ENCODE results near the genes ZPLD1, CBLB and CD47.

DNA sequence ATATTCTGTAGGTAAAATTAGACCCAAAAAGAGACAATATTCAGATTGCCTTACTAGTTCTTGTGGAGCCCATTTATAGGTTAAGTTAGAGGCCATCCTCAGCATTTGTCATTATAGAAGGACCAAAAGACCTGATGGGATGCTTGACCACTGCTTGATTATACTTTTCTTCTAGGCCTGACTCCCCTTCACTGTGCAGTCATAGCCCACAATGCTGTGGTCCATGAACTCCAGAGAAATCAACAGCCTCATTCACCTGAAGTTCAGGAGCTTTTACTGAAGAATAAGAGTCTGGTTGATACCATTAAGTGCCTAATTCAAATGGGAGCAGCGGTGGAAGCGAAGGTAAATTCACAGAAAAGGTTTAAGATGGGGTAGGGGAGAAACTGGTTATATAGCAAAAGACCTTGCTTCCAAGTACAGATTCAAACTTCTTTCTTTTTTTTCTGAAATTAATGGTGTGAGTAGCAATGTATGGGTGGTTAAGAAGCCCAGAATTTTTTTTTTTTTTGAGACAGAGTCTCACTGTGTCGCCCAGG, 6.3 kb downstream of the NFKBIZ start:
- PRO-cap, 2 experiments = no peak in any of the 2 experiments
- RAMPAGE, long total RNA, 4 experiments = no peak in any of the 4 experiments

DNA sequence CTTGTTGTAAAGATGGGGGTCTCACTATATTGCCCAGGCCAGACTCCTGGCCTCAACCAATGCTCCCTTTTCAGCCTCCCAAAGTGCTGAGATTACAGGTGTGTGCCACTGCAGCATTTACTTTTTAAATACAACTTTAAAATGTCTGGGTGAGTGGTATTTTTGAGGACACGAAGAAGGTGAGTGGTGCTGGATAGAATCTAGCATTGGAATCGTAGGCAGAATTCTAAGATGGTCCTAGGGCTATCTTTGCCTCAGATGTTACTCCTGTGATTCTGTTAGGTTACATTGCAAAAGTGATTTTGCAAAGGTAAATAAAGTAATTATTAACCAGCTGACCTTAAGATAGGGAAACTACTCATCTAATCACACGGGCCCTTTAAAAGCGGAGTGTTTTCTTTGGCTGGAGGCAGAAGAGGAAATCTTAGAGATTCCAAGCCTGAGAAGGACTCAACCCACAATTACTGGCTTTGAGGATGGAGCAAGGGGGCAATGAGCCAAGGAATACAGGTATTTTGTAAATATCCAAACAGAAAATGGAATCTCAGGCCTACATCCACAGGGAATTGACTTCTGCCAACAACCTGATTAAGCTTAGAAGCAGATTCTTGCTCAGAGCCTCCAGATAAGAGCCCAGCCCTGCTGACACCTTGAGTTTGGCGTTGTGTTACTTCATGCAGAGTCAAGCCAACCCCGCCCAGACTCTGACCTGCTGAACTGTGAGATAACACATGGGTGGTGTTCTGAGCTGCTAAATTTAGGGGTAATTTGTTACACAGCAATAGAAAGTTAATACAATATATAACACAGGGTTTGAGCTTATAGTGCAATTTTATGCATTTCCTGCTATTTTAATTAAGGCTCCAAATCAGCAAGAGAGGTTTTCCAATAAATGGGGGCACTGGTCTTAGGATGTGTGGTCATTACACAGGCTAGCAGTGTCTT, 19.2 kb downstream of the NFKBIZ start:
- PRO-cap, 2 experiments = peak in 1 of 2 experiments; most common minus-strand start position 661 of the sequence (in 1)
- RAMPAGE, long total RNA, 4 experiments = no peak in any of the 4 experiments

DNA sequence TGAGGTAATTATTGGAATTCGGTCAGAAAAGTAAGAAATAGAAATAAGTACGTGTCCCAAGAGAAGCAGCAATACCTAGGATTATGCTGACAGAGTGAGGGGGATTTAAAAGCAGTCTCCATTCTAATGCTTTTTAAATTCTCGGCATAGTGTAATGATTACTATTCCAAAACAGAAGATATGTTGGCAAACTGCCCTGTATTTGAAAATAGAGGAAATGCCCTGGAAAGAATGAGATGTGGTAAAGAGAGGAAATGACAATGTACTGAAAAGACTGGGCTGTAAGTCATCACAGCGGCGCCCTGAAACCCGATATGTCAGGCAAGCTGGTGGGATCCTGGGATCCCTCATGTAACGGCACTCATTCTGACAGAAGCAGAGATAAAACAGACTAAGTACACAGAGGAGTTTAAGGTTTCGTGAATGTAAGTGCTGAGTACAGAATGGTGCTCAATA, 91.2 kb downstream of the NFKBIZ start:
- PRO-cap, 2 experiments = no peak in any of the 2 experiments
- RAMPAGE, long total RNA, 4 experiments = no peak in any of the 4 experiments

DNA sequence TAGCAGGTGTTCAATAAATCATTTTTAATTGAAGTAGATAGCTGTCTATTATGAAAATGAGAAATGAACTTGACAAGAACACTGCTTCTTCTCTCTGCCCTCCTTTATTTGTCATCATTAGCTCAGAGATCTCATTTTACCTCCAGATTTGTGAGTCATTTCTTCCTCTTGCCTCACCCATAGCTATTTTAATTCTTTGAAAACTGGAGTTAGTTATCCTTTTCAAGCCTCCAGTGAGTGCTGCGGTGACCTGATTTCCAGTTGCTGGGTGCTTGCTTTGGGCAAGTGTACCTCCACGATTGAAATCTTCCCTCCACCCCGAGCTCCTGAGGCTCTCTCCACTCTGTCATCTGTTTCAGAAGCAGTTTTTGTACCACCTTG, 114.6 kb downstream of the NFKBIZ start:
- PRO-cap, 2 experiments = no peak in any of the 2 experiments
- RAMPAGE, long total RNA, 4 experiments = no peak in any of the 4 experiments

DNA sequence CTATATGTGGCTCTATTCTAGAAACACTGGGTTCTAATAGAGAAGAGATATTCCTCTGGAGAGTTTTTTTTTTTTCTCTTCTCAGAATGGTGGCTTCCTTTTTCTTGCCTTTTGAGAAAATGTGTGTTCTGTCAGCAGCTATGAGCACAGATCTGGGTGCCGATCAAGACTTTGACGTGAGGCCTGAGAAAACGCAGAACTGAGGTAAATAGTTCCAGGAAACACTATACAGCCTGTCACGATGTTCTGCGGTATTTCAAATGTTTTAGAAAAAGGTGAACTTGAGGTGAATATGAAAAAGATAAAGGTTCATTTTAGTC, 264.9 kb downstream of the NFKBIZ start:
- PRO-cap, 2 experiments = no peak in any of the 2 experiments
- RAMPAGE, long total RNA, 4 experiments = no peak in any of the 4 experiments

DNA sequence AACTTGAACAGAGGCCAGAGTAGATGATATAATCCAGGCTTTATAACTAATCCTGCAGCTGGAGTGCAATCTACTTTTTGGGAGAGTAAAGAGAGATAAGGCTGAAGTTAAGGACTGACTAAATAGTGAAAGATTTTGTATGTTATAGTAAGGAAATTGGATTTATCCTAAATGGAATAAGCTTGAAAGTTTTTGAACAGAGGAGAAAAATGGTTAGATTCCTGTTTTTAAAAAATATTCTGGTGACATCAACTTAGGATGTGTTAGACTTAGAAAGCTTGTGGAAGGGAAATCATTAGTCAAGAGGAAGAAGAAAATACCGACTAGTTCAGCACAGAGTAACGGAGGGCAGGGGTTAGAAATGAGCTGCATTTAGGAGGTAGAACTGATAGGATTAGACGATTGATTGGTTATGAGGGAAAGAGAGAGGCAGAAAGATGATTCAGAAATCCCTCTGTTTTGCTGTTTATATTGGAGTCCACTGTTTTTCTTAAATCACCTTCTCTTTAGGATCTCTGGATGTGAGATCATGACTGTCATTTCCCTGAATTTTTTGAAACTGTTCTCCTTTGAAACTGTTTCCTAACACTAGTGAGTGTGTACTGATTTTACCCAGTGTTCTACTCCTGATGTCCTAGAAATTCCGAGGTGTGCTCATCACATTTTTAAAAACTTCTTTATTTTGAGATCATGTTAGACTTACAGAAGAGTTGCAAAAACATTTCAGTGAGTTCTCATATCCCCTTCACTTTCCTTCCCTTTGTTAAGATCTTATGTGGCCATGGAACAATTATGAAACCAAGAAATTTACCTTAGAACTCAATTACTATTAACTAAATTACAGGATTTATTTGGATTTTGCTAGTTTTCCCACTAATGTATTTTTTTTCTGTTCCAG, 292.4 kb downstream of the NFKBIZ start:
- PRO-cap, 2 experiments = no peak in any of the 2 experiments
- RAMPAGE, long total RNA, 4 experiments = no peak in any of the 4 experiments

DNA sequence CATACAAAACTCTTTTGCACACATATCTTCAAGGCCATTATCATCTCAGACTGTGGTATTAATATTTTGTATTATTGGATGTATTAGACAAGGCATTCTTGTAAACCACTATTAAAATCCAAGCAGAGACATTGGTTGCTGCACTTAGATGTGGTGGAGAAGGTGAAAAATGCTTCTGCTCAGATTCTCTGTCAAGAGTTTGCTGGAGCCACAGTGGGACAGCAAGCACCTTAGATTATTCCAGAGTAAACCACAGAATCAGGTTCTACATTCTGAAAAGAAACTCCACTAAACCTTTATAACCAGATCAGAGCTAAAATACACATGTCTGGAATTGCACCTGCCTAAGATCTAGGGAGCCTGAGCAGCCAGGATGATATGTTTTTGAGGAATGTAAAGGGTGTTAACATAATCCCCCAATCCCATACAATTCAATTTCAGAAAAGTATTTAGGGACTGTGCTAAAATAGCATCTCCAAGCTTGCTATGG, at the start of gene ZPLD1:
TSS of gene ZPLD1 (plus strand) at position 395 of the 490 bp plus-strand sequence.
- PRO-cap, 2 experiments = no peak in any of the 2 experiments
- RAMPAGE, long total RNA, 4 experiments = no peak in any of the 4 experiments

- PRO-cap, 2 experiments = no peak in any of the 2 experiments
- RAMPAGE, long total RNA, 4 experiments = no peak in any of the 4 experiments
Observed at GRCh38 chr3:103729650-103730103, 1294.9 kb downstream of the ZPLD1 start.

DNA sequence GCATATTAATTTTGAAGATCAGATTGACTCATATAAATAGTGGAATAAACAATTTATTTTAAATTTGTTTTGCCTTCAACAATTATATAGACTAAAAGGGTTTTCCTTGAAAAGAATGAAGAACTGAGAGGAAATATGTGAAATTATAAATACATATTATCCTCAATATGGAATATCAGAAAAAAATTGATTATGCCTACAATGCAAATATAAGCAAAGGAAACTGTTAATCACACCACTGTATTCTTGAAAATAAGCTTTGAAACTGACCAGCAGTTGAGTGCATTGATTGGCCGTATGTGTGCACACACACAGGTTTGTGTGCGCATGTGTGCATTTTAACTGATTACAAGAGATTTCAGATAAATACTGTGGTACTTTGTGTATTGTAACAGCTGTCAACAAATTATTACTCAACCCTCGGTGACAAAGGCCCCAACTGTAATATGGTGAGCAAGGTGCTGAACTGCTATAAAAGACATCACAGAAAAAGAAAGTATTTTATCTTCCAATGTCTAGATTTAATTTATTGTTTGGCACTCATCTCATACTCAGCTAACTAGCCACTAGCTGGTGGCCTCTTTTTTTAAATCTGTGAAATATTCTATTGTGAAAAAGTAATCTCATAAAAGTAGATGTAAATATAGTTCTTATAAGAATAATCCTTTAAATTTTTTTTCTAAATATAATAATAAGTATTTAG, 1238.9 kb upstream of the ALCAM start:
- PRO-cap, 2 experiments = no peak in any of the 2 experiments
- RAMPAGE, long total RNA, 4 experiments = no peak in any of the 4 experiments

DNA sequence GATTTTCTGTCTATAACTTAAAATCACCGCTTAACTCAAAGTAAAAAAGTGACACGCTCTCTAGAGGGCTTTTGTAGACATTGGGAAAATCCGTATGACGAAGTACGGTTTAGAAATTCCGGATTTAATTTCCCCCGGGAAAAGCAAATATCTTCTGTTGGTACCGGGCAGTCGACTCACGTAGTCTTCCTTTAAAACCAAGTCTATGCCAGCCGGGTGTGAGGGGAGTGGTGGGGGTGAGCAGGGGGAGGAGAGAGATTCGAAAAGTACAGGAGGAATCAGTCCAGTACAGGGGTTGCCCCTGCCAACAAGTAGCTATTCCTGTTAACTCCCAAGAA, 771 bp upstream of the ALCAM start:
- PRO-cap, 2 experiments = peak in 1 of 2 experiments; most common plus-strand start position 254 of the sequence (in 1); most common minus-strand start position 178 of the sequence (in 1)
- RAMPAGE, long total RNA, 4 experiments = no peak in any of the 4 experiments

- PRO-cap, 2 experiments = peak in 1 of 2 experiments; most common plus-strand start chr3:105369620 (in 1); most common minus-strand start chr3:105369587 (in 1)
- RAMPAGE, long total RNA, 4 experiments = no peak in any of the 4 experiments
Observed at GRCh38 chr3:105369493-105369820, 2.7 kb downstream of the ALCAM start.

DNA sequence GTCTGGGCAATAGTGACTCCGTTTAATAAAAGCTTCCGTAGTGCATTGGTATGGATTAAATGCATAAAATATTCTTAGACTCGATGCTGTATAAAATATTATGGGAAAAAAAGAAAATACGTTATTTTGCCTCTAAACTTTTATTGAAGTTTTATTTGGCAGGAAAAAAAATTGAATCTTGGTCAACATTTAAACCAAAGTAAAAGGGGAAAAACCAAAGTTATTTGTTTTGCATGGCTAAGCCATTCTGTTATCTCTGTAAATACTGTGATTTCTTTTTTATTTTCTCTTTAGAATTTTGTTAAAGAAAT, 209.3 kb downstream of the ALCAM start:
- PRO-cap, 2 experiments = no peak in any of the 2 experiments
- RAMPAGE, long total RNA, 4 experiments = no peak in any of the 4 experiments

- PRO-cap, 2 experiments = no peak in any of the 2 experiments
- RAMPAGE, long total RNA, 4 experiments = start-site peak on the minus strand in 1 of 4 experiments, at chr3:105836799-105837242 at its widest, 5 to 8 reads per replicate
Observed at GRCh38 chr3:105836504-105837688, 31.9 kb downstream of the CBLB start.

DNA sequence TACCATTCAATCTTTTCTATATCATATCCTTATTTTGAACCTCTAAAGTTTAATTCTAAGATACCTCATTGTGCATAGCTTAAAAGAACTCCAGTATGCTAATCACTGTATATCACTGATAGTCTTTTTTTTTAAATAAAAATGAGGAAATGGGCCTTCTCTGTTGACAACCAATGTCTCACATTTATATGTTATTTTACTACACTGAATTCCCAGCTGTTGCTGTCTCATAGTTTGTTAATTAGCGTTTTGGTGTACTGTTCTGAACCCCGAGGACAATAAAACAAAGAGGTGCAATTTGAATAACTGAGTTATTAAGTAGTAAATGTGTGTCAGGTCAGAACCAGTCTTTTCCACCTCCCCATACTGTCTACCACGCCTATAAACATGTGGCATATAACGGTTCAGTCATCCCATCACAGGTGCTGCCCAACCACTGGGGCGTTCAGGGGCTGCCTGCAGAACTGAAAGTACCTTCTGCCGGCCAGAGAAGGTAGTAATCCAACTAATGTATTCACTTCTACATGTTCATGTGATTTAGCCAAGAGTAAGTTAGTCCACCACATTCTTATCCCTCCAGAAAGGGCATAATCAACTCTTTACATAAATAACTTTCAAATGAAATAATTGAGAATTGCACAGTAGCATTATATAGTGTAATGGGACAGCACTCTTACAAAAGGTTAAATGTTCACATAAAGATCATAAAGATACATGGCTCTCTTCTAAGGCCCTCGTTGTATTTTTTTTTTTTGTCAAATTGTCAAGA, 14.8 kb downstream of the CBLB start:
- PRO-cap, 2 experiments = no peak in any of the 2 experiments
- RAMPAGE, long total RNA, 4 experiments = no peak in any of the 4 experiments

GRCh38 chr3:105868673-105869337, at the start of gene CBLB:
CBLB (minus strand) TSS chr3:105869012.
- PRO-cap, 2 experiments = peak in 2 of 2 experiments; most common plus-strand start chr3:105869184 (in 1); most common minus-strand start chr3:105868954 (in 2)
- RAMPAGE, long total RNA, 4 experiments = start-site peak on the plus strand in 1 of 4 experiments, at chr3:105869149-105869186 at its widest, 14 reads per replicate; start-site peak on the minus strand in 4 of 4 experiments, at chr3:105868385-105869028 at its widest, 142 to 2,992 reads per replicate

DNA sequence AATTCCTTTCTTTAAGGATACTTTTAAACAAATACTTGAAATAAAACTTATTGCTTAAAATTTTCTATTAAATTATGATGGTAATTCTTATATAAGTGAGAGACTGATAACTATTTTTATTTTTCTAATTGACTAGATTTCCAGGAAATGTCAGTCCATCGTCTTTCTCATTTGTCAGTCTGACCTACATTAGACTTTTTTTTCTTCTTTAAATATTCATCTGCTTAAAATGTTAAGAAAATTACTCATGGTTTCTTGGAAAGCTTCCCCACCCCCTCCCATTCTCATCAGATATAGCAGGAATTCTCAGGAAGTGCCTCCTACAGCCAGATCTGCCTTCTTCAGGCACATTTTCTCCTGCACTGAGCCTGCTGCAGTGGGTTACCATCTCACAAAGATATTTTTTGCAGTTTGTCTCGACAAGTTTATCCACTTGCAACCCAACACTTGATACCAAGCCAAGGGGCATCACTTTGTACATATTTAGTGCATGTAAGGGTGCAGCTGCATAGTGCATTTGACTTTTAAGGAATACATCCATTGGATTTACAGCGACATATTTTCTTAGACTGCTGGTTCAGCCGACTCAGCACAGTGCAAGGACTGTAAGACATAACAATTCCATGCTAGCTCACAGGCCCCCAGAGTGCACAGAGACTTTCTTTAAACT, 262.0 kb upstream of the CBLB start:
- PRO-cap, 2 experiments = no peak in any of the 2 experiments
- RAMPAGE, long total RNA, 4 experiments = no peak in any of the 4 experiments

- PRO-cap, 2 experiments = no peak in any of the 2 experiments
- RAMPAGE, long total RNA, 4 experiments = no peak in any of the 4 experiments
Observed at GRCh38 chr3:107559211-107559684, 36.5 kb downstream of the BBX start.

DNA sequence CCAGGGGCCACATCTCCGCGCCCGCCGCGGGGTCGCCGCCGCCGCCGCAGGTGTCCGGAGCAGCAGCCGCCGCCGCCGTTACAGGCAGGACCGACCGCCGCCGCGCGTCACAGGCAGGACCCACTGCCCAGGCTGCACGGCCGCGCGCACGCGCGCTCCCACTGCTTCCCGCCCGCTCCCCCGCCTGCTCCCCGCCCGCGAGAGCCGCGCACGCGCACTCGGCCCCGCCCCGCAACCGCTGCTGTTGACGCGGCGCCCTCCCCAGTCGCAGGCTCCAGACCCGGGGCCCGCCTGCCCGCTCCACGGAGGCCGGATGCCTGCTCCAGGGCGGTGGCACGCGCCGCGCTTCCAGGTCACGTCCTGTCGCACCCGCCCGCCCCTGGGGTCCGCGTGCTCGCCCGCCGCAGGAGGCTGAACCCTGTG, at the start of gene CD47:
TSS of gene CD47 (minus strand) at position 136 of the 423 bp plus-strand sequence.
- PRO-cap, 2 experiments = peak in 2 of 2 experiments; most common plus-strand start position 277 of the sequence (in 2); most common minus-strand start position 109 of the sequence (in 1)
- RAMPAGE, long total RNA, 4 experiments = start-site peak on the minus strand in 2 of 4 experiments, centred at positions 88 to 91 of the sequence, 41 to 936 reads per replicate

GRCh38 chr3:108093156-108093403, 2.2 kb upstream of the CD47 start:
- PRO-cap, 2 experiments = no peak in any of the 2 experiments
- RAMPAGE, long total RNA, 4 experiments = no peak in any of the 4 experiments

DNA sequence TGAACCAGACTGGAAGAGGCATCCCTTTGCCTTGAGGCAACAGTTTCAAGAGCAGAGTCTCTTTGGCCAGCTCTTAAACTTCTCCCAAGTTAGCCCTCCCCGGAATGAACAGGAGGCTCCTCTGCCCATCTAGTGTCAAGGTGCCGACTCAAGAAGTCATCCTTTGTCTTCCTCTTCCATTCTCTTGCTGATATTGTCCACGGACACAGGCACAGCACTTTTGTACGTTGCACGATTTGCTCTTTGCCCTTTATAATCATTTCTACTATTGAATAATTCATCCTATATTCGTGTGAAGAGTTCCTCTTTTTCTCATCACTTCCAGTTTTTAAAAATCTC, 40.8 kb upstream of the CD47 start:
- PRO-cap, 2 experiments = no peak in any of the 2 experiments
- RAMPAGE, long total RNA, 4 experiments = no peak in any of the 4 experiments

All from upper lobe of left lung (tissue), 5 donors.